Left common carotid artery plus branches (tissue), 1 donor: ENCODE measurements around a stretch of chr17.

DNA sequence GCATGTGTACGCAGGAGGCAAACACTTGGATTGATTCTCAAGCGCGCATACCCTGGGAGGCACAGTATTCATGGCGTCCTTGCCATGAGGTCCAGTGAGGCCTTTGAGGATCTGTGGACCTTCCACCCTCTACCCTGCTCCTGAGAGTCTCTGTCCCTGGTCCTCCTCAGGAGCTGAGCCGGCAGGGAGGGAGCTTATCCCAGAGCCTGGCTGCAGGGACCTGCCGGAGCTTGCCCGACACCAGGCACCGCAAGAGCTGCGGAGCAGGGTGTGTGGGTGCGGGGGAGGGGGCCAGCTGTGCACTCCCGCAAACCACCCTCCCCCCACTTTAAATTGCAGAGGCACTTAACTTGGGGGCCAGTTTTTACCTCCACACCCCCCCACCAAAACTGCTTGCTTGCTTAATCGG is 563 bp upstream of the ZNF750 start:
- PRO-cap, result no peak

GRCh38 chr17:82890265-82890847 is 50.5 kb upstream of the ZNF750 start:
- PRO-cap, result no peak

DNA sequence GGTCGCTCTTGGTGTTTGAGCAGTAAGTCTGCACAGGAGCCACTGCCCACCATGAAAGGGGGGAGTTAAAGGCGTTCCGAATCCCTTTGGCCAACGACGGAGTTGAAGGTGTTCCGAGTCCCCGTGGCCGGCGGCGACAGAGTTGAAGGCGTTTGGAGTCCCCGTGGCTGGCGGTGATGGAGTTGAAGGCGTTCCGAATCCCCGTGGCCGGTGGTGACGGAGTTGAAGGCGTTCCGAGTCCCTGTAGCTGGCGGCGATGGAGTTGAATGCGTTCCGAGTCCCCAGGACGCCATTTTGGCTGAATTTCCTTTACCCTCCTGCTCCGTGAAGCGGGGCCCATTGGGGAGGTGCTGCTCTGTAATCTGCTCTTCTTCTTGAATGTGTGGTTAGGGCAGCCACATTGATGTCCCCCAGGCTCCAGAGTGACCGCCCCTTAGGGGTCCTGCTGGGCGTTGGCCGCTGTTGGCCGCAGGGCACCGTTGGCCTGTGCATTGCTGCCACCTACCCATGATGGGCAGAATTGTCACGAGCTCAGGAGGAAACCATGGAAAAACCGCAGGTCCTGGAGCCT is 73.6 kb upstream of the ZNF750 start:
- PRO-cap, result no peak

GRCh38 chr17:82938433-82938852 is 98.6 kb upstream of the ZNF750 start:
- PRO-cap, result no peak

- PRO-cap, result no peak
These were observed 2.5 kb upstream of the B3GNTL1 start for GRCh38 chr17:83054046-83054557.

- PRO-cap, result no peak
These were observed 5.8 kb upstream of the METRNL start for GRCh38 chr17:83073322-83074303.

DNA sequence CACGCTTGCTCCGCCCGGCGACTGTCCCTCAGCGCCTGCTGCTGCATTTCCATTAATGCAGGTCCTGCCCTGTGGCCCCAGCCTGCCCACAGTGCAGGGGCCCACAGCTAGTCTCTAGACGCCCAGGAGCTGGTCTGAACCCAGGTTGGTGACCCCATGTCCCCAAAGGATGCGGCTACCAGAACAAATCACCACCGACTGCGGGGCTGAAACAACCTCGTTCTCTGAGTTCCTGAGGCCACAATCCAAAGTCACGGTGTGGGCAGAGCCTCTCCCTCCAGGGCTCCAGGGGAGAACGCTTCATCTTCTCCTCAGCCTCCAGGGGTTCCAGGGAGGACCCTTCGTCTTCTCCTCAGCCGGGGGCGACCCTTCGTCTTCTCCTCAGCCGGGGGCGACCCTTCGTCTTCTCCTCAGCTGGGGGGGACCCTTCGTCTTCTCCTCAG is 15.8 kb downstream of the METRNL start:
- PRO-cap, result no peak

GRCh38 chr17:83101616-83102650 is 22.5 kb downstream of the METRNL start:
- PRO-cap, result no peak

DNA sequence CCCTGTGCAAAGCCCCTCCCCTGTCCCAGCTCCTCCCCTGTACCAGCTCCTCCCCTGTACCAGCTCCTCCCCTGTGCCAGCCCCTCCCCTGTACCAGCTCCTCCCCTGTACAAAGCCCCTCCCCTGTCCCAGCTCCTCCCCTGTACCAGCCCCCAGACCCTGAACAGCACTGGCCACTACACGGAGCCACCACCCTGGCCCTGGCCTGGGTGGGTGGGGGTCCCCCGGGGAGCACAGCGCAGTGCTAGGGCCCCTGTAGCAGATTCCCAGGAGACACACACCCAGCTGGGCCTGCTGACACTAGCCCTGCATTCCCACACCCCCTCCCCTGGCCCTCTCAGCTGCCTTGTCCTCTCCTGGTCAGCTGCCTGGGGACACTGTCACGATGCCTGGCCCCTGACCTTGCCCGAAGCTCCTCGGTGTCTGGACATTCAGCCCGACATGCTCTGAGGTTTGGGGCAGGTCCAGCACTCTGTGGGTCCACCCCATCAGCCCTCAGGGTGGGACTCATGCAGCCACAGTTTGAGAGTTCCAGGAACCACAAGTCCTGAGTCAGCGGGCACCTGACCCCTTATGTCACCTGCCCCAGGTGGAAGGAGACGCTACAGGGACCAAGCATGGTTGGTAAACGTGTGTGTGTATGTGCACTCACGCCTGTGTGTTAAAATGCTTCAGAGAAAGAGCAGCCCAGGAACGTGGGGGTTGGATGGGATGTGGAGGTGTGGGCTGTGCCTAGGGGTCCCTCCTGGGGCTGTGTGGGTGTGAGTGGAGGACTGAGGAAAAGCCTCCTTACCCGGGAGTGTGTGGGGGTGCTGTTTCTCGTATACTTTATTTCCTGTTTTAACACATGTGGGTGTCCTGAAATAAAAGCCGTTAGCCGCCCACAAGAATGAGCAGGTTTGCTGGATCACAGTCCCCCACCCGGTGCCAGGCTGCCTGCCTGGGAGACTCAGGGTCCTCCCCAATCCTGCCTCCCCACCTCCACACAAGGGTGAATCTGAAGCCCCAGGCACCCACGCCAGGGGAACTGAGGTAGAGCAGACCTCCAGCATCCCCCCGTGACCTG is 114.3 kb downstream of the METRNL start:
- PRO-cap, result no peak

- PRO-cap, result no peak
These were observed 115.6 kb downstream of the METRNL start for GRCh38 chr17:83194984-83195403.

- PRO-cap, result no peak
These were observed 121.0 kb downstream of the METRNL start for GRCh38 chr17:83200199-83200926.